ENCODE results near the gene GTF2H3.

DNA sequence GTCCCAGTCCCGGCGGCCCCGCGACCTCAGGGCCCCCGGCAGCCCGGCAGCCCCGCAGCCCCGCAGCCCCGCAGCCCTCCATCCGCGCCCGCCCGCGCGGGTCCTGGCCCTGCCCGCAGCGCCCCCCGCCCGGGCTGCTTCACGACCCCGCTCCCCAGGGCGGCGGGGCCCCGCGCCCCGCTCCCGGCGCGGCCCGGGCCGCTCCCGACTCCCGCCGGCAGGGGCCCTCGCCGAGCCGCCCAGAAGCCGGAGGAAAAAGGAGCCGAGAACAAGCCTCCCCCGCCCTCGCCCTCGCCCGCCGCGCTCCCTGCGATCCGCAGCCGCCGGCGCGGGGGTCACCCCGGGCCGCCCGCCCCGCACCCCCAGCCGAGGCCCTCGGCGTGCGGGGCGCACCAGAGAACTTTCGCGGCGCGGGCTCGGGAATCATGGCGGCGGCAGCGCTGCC, 642 bp downstream of the CDK2AP1 start:
- PRO-cap, 3 experiments = peak in 3 of 3 experiments; most common plus-strand start position 242 of the sequence (in 3); most common minus-strand start position 185 of the sequence (in 1)
- RAMPAGE, long total RNA, 2 experiments = no peak in any of the 2 experiments
- RRBS = 2% methylated on average over 33 of the region's 68 CpGs

- PRO-cap, 3 experiments = no peak in any of the 3 experiments
- RAMPAGE, long total RNA, 2 experiments = start-site peak on the minus strand in 2 of 2 experiments, at chr12:123319902-123320030 at its widest, 111 to 199 reads per replicate
- RRBS = no CpG with 5 or more reads among the region's 4 CpGs
These were observed 45.0 kb downstream of the SBNO1 start for GRCh38 chr12:123319651-123320072.

DNA sequence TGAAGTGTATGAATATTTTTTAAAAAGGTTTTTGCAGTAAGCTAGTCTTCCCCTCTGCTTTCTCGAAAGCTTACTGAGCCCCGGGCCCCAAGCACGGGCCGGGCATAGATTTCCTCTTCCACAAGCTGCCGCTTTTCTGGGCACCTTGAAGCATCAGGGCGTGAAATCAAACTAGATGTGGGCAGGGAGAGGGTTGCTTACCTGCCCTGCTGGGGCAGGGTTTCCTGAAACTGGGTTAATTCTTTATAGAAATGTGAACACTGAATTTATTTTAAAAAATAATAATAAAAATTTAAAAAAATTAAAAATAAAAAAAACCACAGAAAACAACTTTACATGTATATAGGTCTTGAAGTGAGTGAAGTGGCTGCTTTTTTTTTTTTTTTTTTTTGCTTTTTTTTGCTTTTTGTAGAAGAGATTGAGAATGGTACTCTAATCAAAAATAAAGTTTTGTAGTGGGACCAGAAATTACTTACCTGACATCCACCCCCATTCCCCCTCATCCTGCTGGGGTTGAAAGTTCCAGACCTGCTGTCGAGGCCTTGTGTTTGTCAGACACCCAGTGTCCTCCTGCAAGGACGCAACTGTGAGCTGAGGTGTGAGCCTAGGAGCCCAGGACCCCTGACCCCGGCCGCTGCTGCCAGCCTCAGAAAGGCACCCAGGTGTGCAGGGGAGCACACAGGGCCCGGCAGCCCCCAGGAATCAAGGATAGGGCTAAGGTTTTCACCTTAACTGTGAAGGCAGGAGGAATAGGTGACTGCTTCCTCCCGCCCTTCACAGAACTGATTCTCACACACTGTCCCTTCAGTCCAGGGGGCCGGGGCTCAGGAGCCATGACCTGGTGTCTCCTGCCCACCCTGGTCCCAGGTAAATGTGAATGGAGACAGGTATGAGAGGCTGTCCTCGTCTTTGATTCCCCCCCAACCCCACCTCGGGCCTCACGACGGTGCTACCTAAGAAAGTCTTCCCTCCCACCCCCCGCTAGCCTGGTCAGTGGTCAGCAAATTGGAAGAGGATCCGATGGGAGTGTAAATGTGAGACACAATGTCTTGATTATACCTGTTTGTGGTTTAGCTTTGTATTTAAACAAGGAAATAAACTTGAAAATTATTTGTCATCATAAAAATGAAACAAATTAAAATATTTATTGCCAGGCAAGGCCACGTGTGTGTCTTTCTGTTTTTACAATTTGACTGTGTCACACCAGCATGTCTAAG, 24.7 kb downstream of the KMT5A start:
- PRO-cap, 3 experiments = no peak in any of the 3 experiments
- RAMPAGE, long total RNA, 2 experiments = no peak in any of the 2 experiments
- RRBS = 95% methylated on average over 3 of the region's 20 CpGs

DNA sequence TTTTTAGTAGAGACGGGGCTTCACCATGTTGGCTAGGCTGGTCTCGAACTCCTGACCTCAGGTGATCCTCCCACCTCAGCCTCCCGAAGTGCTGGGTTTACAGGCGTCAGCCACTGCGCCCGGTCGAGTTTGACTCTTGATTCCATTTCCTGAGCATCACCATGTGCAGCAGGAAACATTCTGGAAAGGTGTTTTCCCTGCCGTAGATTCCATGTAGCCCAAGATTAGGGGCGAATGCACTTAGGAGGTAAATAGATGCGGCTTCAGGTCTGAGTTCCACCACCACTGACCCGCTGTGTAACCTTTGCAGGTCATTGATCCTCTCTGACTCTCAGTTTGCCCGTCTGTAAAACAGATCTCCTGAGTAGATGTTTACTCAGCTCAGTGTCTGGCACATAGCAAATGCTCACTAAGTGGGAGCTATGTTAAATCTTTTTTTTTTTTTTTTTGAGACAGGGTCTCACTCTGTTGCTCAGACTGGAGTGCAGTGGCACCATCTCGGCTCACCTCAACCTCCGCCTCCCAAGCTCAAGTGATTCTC, 15.8 kb downstream of the RILPL2 start:
- PRO-cap, 3 experiments = no peak in any of the 3 experiments
- RAMPAGE, long total RNA, 2 experiments = no peak in any of the 2 experiments
- RRBS = no CpG with 5 or more reads among the region's 14 CpGs

GRCh38 chr12:123479960-123480273, 22.0 kb downstream of the SNRNP35 start:
- PRO-cap, 3 experiments = no peak in any of the 3 experiments
- RAMPAGE, long total RNA, 2 experiments = no peak in any of the 2 experiments
- RRBS = no CpG with 5 or more reads among the region's 7 CpGs

- PRO-cap, 3 experiments = no peak in any of the 3 experiments
- RAMPAGE, long total RNA, 2 experiments = no peak in any of the 2 experiments
- RRBS = no CpG with 5 or more reads among the region's 16 CpGs
These were observed 19.7 kb downstream of the RILPL1 start for GRCh38 chr12:123513623-123514406.

DNA sequence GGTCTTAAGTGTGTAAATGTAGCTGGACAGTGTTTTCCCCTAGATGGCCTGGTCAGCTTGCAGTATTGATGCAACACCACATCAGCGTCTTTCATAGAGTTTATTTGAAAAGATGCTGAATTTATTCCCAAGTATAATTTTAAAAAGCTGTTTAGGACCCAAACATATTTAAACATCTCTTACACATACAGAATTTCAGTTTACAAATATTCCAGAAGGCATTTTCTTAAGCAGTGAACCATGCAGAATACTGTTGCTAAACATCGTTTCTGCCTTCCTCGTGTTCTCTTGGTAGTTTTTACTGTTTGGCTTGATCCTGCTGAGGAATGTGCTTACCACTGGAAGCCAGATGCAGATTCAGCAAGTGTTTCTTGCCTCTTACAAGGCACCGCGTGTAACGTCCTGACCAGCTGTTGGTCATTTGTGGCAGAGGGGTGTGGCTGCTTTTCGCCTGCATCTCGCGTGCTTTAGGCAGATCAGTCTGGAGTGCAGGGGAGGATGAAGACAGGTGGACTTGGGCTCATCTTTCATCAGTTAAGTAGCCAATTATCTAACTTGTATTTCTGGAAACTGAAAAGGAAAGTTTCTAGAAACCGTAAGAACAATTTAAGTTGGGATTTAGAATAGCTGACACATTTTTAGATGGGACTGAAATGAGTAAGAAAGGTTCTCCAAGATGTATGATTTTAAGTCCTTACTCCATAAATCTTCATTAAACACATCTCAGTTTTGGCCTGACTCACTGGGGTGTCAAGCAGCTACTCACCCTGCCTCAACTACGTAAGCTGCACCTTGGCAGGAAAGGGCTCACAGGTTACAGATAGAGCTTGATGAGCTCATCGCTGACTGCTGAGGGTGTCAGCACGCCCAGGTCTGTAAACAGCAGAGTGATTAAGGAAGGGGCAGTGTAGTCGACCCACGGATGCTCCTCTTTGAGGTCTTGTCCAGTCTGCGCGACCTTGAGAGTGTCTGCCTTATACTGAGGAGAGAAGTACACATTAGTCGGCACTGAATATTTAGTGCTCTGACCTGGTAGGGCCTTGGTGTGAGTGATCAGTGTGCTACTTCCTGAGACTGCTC, 12.2 kb downstream of the EIF2B1 start:
- PRO-cap, 3 experiments = no peak in any of the 3 experiments
- RAMPAGE, long total RNA, 2 experiments = no peak in any of the 2 experiments
- RRBS = no CpG with 5 or more reads among the region's 18 CpGs

GRCh38 chr12:123633503-123634374, at the start of gene GTF2H3:
Gene GTF2H3 (plus strand): TSS chr12:123633829.
- PRO-cap, 3 experiments = peak in 3 of 3 experiments; most common plus-strand start chr12:123633860 (in 3); most common minus-strand start chr12:123633647 (in 2)
- RAMPAGE, long total RNA, 2 experiments = start-site peak on the plus strand in 2 of 2 experiments, at chr12:123633770-123633840 at its widest, 224 to 410 reads per replicate; start-site peak on the minus strand in 2 of 2 experiments, at chr12:123633622-123633688 at its widest, 871 to 1,439 reads per replicate
- RRBS = under 1% methylated on average over 25 of the region's 62 CpGs

DNA sequence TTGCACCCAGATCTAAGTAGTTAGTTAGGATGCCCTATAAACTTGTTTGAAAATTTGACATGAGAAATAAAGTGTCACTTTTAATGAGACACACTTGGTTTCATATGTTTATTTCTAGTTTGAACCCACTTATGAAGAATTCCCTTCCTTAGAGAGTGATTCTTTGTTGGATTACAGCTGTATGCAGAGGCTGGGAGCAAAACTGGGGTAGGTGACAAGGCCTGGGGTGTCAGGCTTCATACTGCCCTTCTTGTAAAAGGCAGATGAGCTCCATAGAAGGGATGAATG, 13.9 kb downstream of the ATP6V0A2 start:
- PRO-cap, 3 experiments = no peak in any of the 3 experiments
- RAMPAGE, long total RNA, 2 experiments = no peak in any of the 2 experiments

- PRO-cap, 3 experiments = no peak in any of the 3 experiments
- RAMPAGE, long total RNA, 2 experiments = no peak in any of the 2 experiments
- RRBS = no CpG with 5 or more reads among the region's 5 CpGs
These were observed 33.9 kb downstream of the CCDC92 start for GRCh38 chr12:123938678-123939138.

- PRO-cap, 3 experiments = no peak in any of the 3 experiments
- RAMPAGE, long total RNA, 2 experiments = no peak in any of the 2 experiments
- RRBS = no CpG with 5 or more reads among the region's 17 CpGs
These were observed 30.3 kb downstream of the CCDC92 start for GRCh38 chr12:123942108-123942925.

DNA sequence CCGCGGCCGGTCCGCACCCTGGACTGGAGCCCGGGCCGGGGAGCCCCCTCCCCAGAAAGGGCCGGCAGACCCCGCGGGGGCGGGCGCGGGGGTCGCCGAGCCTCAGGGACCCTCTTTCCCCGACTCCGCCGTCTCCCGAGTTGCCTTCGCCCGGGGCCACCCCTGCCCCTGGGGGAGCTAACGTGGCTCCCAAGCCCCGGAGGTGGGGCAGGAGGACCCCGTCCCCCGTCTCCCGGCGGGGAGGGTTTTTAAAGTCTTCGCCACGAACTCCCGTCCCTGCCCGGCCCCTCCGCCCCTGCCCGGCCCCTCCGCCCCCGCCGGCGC, 512 bp downstream of the CCDC92 start:
- PRO-cap, 3 experiments = no peak in any of the 3 experiments
- RAMPAGE, long total RNA, 2 experiments = no peak in any of the 2 experiments
- RRBS = 1% methylated on average over 16 of the region's 36 CpGs

GRCh38 chr12:124026778-124027099, 53.7 kb downstream of the ZNF664 start:
- PRO-cap, 3 experiments = no peak in any of the 3 experiments
- RAMPAGE, long total RNA, 2 experiments = no peak in any of the 2 experiments
- RRBS = no CpG with 5 or more reads among the region's 4 CpGs

- PRO-cap, 3 experiments = no peak in any of the 3 experiments
- RAMPAGE, long total RNA, 2 experiments = no peak in any of the 2 experiments
- RRBS = no CpG with 5 or more reads among the region's 7 CpGs
These were observed 2.1 kb downstream of the RFLNA start for GRCh38 chr12:124297101-124297356.

GRCh38 chr12:124327261-124327847, 32.5 kb downstream of the RFLNA start:
- PRO-cap, 3 experiments = no peak in any of the 3 experiments
- RAMPAGE, long total RNA, 2 experiments = no peak in any of the 2 experiments
- RRBS = no CpG with 5 or more reads among the region's 22 CpGs

GRCh38 chr12:124360474-124361323, 65.8 kb downstream of the RFLNA start:
- PRO-cap, 3 experiments = no peak in any of the 3 experiments
- RAMPAGE, long total RNA, 2 experiments = no peak in any of the 2 experiments
- RRBS = 82% methylated on average over 7 of the region's 29 CpGs

GRCh38 chr12:124469404-124469954, 97.9 kb downstream of the NCOR2 start:
- PRO-cap, 3 experiments = no peak in any of the 3 experiments
- RAMPAGE, long total RNA, 2 experiments = no peak in any of the 2 experiments
- RRBS = no CpG with 5 or more reads among the region's 5 CpGs

DNA sequence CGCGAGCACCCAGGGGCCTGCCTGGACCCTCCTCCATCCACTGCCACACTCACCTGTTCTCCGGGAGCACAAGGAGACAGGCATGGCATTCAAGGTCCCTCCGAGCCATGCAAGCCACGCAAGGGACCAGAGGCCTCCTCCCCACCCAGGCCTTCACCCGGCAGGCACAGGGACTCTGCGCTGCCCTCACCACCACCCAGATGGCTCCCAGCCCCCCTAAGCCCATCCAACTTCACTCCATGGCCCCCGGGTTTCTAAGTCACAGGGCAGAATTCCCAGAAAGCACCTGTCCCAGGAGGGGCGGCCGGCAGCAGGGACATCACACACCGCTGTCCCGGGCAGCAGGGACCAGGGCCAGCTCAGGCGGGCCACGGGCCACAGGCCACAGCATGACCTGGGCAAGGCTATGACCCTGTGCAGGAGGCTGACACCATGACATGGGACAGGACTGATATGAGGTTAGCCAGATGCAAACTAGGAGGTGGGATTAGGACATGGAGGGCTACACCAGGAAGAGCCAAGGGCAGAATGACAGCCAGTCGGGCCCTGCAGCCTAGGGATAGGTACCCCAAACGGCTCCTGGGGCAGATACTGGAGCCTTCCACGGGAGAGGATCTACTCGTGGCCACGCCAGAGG, 71.8 kb downstream of the NCOR2 start:
- PRO-cap, 3 experiments = no peak in any of the 3 experiments
- RAMPAGE, long total RNA, 2 experiments = no peak in any of the 2 experiments
- RRBS = 82% methylated on average over 6 of the region's 19 CpGs

GRCh38 chr12:124517941-124518924, 49.2 kb downstream of the NCOR2 start:
- PRO-cap, 3 experiments = peak in 3 of 3 experiments; most common plus-strand start chr12:124518762 (in 1); most common minus-strand start chr12:124518568 (in 3)
- RAMPAGE, long total RNA, 2 experiments = start-site peak on the minus strand in 1 of 2 experiments, at chr12:124518296-124518331 at its widest, 101 reads per replicate
- RRBS = 39% methylated on average over 14 of the region's 54 CpGs

GRCh38 chr12:124538272-124538851, 29.1 kb downstream of the NCOR2 start:
- PRO-cap, 3 experiments = no peak in any of the 3 experiments
- RAMPAGE, long total RNA, 2 experiments = no peak in any of the 2 experiments
- RRBS = no CpG with 5 or more reads among the region's 15 CpGs